ENCODE measurements around the gene FAM13C.

DNA sequence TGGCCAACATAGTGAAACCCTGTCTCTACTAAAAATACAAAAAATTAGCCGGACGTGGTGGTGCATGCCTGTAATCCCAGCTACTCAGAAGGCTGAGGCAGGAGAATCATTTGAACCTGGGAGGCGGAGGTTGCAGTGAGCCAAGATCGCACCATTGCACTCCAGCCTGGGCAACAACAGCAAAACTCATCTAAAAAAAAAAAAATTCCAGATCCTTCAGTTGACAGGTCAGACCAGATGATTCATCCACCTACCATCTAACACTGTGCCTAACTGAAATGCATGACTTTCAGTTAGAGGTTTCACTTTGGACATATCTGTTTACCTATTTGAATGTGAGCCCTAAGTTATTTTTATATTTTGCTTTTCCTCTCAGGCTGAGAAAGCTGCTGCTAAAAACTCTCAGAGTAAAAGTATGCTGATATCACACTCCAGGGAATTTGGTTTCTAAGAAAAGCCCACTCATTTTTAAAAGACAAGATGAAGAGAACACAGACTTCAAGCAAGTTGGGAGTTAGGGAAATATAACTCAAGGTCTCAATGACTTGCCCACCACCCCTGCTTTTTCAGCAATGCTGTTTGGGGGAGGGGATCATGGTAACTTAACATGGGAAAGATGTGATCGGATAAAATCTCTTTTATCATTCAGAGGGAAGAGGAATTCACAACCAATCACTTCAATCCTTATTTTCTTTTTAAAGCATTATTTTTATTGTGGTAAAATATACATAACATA lies 126.0 kb downstream of the SGMS1 start:
- PRO-cap = no peak

DNA sequence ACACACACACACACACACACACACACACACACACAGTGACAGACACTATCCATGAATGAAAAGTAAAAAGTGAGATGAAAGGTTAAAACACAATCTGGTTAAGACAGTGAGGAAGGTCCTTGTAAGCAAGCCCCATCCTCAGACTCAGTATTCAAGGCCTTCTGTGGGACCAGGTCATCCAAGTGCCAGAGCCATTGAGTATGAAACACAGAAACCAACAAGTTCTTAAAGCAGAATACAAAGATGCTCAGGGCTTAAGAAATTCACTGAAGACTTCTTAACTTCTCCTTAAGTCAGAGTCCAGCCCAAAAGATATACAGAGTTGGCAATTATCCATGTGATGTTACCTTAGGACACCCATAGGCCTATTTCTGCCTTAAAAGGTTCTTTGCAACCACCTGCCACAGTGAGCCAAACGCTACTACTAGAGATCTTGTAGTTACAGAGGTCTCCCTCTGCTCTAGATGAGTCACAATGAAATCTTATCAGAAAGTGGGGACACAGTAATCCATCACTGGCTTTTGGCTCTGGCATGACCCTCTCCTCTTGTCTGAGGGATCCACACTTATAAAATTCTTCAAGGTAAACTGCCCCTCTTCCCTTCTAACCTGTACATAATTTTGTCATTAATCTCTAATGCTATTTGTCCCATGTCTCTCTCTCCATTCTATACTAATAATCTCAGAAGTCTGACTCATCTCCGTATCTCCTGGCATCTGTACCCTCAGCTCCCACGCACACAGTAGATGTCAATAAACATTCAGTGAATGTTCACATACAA lies 112.3 kb downstream of the SGMS1 start:
- PRO-cap = no peak

DNA sequence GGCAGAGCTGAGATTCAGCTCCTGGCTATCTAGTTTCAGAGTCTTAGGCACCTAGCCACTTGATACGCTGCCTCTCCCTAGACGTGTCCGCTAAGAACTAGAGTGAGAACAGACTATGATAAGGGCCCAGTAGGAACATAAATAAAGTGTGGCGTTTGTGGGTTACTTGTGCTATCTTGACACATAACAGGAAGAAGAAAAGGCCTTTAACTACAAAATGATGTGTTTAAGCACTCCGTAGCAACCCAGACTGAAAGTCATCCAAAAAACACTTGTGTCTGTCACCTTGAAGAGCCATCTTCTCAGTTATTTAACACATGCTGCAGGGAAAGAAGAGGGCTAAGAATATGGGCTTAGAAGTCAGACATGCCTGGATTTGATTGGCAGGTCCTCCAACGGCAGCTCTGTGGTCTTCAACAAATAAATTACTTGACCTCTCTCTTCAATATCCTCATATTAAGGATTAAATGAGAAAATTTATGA lies 96.2 kb downstream of the SGMS1 start:
- PRO-cap = no peak

DNA sequence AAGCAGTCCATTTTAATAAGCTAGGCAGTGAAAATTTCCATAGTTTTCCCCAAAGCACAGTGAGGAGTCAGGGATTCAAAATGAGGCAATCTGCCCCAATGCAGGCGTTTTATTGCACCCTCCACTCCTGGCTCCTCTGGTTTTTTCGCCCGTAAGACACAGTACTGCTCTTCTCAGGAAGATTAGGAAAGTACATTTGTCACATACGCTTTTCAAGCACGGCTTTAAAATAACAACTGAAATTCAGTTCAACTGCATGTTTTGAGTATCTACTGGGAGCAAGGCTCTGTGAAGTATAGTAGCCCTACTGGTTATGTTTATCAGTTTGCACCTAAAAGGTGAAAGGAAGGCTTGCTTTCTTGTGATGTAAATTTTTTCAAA lies 1.9 kb upstream of the SGMS1 start:
- PRO-cap = no peak

DNA sequence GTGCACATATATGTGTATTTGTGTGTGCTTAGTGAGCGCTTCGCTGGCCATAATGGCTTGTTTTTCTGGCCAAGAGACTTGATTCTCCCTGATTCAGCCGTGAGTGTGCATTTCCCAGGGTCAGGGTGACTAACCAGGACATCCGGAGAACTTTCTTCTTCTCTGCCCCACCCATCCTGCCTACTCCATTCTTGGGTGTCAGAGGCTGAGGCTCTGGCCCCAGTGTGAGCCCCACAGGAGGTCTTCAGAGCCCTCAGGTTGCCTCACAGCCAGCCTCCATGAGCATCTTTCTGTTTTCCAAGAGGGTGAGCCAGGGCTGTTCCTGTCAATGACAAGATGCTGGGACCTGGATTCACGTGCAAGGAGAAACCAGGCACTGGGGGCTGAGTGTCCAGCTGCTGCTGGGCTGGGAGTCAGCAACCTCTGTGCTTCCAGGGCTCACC lies 37.8 kb upstream of the ASAH2B start:
- PRO-cap = no peak

DNA sequence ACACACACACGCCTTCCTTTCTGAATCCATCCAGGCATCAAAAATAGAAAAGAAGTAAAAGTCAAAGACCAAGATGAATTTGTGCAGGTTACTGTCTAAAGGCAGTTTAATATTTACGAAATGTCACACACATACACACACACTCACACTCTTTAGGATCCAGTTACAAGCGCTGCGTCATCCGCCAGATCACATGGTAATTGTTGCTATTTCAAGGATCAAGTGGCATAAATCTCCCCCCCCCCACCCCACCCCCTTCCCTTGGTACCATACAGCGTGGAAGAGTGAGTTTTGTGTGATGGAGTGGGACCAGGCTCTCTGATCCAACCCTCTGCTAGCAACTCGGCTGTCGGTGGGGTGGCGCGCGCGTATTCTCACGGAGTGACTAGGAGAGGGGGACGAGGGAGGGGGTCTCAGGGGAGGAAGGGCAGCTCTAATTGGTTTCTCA lies 83.6 kb upstream of the PRKG1 start:
- PRO-cap = bidirectional peak, plus-strand start at position 287 of the sequence, minus-strand start at position 176 of the sequence

DNA sequence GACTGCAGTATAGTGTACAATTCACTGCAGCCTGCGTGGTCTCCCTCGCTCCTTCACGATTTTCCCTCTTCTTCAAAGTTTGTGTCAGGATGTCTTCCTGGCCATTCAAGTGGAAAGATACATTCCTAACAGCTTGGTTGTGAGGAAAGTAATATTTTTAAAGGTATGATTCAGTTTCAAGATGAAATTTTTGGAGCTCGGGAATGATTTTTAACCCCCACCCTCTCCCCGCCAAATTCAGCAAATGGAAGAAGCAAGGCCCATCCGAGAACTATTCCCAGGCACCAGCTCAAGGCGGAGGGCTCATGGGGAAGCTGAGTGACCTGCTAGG lies 1.1 kb upstream of the PRKG1 start:
- PRO-cap = no peak

DNA sequence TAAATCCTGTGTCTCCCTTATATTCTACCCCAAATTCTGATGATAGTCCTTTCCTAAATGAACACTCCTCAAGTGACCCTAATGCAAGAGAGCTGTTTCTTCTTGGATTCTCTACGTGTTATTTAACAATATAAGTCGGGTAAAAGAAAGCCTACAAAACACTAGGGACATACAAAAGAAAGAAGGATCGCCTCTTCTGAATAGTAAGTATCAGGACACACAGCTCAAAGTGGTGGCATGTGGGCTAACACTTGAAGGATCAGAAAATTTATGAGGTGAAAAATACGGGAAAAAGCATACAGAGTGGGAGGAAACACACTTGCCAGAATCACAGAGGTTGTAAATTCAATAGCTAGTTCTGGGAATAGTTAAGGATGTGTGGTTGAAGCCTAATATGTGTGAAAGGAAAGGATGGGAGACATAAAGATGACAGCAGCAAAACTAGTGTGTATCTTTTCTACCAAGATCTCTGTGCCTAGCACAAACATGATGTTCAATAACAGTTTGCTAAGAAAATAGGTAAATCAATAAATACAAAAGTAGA lies 125.6 kb downstream of the PRKG1 start:
- PRO-cap = no peak

GRCh38 chr10:51606642-51607244 lies 92.7 kb downstream of the CSTF2T start:
- PRO-cap = no peak

- PRO-cap = no peak
Measured at GRCh38 chr10:52102164-52102544, 211.9 kb upstream of the DKK1 start.

DNA sequence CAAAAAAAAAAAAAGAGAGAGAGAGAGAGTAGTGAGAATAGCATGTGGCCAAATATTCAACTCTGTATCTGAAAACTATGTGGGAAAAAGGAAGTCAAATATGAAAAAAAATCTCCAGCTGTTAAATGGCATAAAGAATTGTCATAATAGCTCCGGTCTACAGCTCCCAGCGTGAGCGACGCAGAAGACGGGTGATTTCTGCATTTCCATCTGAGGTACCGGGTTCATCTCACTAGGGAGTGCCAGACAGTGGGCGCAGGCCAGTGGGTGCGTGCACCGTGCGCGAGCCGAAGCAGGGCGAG lies 80.9 kb upstream of the DKK1 start:
- PRO-cap = no peak

GRCh38 chr10:52314772-52315491 lies 851 bp downstream of the DKK1 start:
- PRO-cap = no peak

GRCh38 chr10:52775217-52775628 lies 2.6 kb upstream of the MBL2 start:
- PRO-cap = no peak

DNA sequence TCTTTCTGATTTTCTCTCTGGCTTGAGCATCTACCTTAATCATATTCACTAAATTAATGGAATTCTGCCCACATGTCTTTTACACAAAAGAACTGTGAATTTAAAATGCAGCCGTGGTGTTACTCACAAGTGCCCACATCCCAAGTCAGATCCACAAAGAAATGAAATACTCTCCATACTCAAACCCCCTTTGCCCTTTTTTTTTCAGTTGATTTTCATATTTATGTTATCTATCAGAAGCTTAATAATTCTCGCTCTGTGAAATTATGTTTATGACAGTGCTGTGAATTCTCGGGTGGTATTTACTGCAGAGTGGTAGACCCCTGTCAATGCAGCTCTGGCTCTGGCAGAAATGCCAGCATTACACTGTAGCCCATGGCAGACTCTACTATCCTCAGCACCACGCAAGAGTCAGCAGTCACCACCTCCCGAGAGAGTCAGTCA lies 32.6 kb upstream of the MBL2 start:
- PRO-cap = no peak

- PRO-cap = no peak
Measured at GRCh38 chr10:57336477-57336767, 931.3 kb downstream of the IPMK start.

DNA sequence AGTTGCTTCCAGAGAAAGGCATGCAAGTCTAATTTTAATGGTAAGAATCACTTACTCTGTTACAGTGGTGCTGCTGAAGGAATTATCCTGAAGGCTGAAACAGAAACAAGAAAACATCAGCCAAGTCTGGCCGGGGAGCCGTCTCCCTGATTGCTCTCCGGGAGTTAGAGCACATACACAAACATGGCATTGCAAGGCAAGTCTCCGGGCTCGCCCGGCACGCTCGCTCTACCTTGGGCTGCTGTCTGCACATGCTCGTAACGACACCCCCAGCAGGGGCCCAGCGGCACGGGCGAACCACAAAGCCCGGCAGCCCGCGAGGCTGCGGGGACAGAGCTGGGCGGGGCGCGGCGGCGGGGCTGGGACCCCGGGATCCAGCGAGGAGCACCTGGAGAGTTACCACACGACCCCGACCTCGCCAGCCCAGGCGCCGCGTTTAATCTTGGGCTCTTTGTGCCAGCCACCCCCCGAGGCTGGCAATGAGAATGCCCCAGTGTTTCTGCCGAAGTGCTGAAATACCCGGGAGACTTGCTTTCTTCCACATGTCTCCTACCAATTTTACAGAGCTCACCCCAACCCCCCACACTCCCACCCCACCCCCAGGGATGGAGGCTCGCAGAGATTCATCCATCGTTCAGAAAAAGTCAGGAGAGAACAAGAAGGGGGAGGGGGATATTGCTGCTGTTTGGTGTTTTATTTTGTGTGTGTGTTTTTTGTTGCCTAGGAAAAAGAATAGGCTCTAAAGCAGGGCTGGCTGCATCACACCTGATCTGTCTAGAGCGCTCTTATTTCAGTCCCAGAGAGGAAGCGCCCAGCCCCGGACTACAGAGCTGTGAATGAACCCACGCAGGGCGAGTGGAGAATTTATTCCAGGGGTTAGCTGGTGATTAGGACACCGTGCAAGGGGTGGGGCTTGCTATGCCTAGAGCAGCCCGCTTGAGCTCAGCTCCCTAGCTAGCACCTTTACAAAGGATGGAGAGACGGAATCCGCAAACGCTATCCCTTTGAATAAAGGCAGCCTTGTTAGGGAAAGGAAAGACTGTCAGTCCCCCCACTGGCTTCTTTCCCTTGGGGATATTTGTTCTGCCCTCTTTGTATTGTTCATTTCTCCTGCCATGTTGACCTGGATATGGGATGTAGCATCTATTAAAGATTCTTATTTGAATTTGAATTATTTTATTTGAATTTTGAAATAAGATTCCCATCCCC lies at the start of gene FAM13C:
FAM13C (minus strand) TSS at position 206 of the 1,209 bp plus-strand sequence.
- PRO-cap = bidirectional peak, plus-strand start at position 302 of the sequence, minus-strand start at position 161 of the sequence; unidirectional peak, minus-strand start at position 838 of the sequence

GRCh38 chr10:59725736-59726157 lies 16.1 kb upstream of the SLC16A9 start:
- PRO-cap = unidirectional peak, minus-strand start at chr10:59725955

DNA sequence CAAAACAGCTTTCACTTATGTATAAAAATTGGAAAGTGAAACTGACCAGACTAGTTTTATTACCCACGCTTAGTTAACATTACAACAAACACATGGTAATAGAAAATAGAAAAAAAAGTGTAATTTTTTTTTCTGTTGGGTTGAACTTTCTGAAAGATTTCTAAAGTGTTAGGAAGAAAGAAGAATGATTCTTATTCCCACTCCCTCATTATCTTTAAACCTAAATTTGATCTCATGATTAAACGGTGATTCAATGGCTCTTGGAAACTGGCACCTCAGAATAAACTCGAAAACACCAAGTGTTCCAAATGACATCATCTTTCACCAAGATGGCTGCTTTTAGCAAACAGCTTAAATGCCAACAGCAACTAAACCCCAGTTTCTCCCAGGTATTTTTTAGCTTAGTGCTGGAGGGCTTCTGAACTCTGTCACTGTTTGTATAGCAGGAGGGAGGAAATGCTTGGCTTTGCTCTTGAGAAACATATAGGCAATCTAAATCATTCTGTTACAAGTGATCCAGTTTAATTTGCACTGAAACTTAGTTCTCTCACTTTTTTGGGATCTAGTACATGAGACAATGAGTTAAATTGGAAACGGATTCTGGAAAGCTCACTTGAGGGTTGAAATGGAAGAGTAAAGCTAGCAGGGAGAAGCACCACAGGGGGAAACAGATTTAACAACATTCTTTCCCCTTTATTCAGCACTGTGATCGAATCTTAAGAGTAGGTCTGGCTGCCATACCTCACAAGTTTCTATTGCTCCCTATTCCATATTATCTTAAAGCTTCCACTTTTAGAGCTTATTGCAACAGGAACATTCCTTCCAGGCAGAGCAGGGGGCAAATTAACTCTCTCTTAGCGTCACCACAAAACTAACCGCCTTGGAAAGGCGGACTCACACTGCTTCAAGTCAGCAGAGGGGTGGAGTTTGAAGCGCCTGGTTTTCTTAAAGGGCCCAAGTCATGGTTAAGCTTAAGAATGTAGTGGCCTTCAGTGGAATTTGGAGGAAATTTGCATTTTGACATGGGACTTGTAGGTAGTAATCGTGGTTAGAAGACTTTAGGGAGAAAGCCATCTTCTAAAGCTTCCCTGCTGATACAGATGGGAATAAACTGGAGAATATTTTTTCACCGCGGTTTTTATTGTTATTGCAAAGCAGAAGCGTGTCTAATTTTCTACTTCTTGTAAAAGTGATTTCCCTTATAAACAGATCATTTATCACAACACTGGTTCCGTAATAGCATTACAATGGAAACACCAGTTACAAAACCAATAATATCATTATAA lies 1.8 kb upstream of the CCDC6 start:
- PRO-cap = unidirectional peak, minus-strand start at position 877 of the sequence

GRCh38 chr10:59965246-59965992 lies 59.1 kb upstream of the CCDC6 start:
- PRO-cap = no peak

DNA sequence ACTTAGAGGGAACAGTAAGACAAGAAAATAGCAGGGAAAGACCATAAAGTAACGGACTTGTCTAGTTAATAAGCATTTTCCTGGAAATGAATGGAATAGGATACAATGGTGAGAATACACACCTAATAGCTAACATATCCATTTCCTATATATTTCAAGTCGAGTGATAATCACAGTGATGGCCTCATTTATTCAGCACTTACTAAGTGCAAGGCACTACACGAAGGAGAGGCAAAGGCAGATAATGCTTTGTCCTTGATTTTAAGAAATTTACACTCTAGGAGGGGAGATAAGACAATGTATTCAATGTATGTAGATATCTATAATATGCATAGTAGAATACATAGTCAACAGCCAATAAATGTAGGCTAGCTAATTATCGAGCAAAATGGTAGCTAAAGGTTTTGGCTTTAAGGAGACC lies 39.8 kb downstream of the ANK3 start:
- PRO-cap = unidirectional peak, plus-strand start at position 219 of the sequence